Choroid plexus epithelial cell (primary cell): ENCODE measurements around the genes ZNF783, ZNF777 and ATP6V0E2.

GRCh38 chr7:144908820-144909330 lies 73.0 kb upstream of the TPK1 start:
- RRBS = no CpG with 5 or more reads among the region's 1 CpG

- RRBS = no CpG with 5 or more reads among the region's 10 CpGs
Observed at GRCh38 chr7:148260458-148261129, 330.0 kb upstream of the C7orf33 start.

DNA sequence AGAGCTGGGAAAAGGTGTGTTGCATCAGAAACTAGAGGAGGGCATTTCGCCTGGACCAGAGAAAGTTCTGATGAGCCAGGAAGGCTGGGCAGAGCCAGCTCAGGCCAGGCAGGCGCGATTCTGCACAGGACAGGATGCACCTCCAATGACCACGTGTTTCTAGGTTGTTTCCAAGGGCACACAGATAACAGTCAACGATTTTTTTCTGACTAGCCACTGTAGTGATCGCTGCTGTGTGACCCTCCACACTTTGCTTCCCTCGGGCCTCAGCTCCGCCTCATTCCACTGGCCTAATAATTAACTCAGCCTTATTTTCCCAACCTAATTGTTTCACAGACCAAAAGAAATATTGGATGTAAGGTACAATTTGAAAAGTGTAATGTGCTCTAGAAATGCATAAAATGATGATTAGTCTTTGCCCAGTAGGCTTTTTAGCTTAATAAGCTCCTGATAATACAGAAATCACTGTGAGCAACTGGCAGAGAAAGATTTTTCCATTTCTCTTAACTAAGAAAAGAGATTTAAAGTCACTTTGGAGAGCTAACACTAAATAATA lies 291.1 kb upstream of the C7orf33 start:
- RRBS = no CpG with 5 or more reads among the region's 8 CpGs

GRCh38 chr7:148447319-148447655 lies 143.3 kb upstream of the C7orf33 start:
- RRBS = no CpG with 5 or more reads among the region's 2 CpGs

DNA sequence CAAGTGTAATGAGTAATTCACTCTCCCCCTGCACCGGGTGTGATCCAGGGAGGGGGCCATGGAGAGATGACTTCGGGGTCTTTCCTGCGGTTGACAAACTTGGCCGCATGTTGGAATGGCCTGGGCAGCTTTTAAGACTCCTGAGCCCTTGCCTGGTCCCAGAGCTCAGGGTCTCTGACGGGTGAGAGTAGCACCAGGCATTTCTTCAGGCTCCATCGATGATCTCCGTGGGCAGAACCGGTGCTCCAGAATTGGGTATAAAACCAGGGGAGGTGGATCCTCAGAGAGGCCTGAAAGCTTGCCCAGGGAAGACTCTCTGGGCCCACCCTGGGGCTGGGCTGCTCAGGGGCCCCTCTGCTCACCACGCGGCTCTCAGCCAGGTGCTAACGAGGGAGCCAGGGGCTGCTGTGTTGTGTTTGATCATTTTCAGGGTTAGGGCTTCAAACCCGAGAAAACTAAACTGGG lies 912 bp downstream of the ZNF282 start:
- RRBS = no CpG with 5 or more reads among the region's 12 CpGs

DNA sequence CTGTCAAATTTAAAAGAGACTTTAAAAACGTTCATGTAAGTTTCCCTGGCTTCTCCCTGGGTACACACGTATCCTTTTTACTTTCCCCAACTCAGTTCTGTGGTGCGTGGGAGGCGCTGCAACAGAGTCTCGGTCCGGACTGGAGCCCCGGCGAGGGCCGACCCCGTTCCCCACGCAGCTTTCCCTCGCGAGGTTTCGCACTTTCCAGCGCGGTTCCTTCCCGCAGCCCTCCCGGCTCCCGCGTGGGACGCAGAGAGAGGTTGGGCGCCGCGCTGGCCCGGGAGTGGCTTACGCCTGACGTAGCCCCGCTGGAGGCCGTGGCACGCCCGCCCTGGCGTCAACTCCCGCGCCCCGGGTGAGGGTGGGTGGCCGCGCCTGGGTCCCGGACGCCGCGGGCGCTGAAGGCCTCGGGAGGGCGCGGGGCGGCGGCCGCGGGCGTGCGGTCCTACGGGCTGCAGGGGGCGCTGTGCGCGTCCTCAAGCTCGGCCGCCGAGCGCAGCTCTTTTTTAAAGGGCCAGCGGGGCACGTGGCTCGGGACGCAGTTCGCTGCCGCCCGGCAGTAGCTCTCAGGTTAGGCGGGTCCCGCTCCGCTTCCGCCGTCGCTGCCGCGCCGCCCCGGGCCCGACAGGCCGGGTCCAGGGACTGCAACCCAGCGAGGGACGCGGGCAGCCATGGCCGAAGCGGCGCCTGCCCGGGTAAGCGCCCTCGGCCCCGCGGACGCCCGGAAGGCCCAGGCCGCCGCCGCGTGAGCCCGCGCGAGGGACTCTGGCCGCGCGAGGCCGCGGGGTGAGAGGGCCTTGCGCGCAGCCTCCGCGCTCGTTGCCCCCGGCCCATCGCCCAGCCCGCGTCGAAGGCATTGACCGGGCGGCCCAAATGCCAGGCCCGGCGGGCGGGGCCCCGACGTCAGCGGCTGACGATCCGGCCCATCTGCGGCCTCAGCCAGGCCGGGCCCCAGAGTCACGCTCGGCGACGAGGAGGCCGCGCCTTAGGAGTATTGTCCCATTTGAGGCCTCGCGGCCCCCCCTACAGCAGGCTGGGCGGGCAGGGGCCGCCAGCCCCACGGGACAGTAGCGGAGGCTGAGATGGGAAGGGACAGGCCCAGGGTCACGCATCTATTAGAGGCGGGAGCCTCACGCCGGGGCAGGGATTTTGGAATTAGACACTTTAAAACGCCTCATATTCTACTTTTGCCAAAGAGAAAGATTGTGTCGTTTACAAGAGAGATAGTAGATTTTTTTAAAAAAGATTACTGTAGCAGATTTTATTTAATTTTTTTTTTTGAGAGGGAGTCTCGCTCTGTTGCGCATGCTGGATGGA lies at the start of gene ZNF783:
Gene ZNF783, plus strand, starts transcription at position 534 of the 1,317 bp plus-strand sequence.
- RRBS = 1% methylated on average over 66 of the region's 145 CpGs

DNA sequence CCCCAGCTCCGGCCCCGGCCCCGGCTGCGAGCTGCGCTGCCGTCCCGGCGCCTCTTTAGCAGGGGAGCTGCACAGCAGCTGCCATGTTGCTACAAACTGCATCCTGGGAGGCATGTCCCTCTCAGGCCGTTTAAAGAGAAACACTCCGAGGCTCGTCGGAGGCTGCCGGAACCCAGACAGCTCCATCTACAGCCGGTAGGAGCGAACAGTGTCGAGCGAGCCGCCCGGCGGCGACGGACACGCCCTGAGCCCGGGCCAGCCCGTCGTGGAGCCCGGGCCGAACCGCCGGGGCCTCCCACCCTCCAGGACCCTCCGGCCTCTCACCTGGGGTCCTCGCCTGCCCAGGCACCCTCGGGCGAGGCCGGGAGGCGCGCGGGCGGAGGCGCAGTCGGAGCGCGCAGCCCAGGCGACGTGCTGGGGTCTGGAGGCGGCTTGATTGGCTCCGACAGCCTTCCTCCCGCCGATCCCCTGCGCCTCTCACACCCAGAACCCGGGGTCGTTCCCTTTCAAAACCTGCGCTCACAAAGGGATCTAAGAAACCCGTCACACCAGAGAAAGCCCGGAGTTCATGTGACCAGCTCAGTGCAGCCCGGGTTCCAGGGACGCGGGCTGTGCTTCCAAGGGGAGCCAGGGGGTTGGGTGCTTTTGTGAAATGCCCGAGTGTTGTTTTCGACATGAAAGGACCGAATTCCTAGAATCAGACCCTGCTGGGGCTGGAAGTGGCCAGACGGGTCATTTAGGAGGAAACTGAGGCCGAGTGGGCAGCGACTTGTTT lies at the start of gene ZNF777:
Gene ZNF777, minus strand, starts transcription at position 572 of the 775 bp plus-strand sequence.
- RRBS = under 1% methylated on average over 22 of the region's 64 CpGs

- RRBS = no CpG with 5 or more reads among the region's 11 CpGs
Observed at GRCh38 chr7:149495783-149496592, 1.6 kb downstream of the ZNF746 start.

- RRBS = no CpG with 5 or more reads among the region's 6 CpGs
Observed at GRCh38 chr7:149543811-149544697, 46.4 kb upstream of the ZNF746 start.

- RRBS = no CpG with 5 or more reads among the region's 14 CpGs
Observed at GRCh38 chr7:149600556-149601124, 103.0 kb upstream of the ZNF746 start.

DNA sequence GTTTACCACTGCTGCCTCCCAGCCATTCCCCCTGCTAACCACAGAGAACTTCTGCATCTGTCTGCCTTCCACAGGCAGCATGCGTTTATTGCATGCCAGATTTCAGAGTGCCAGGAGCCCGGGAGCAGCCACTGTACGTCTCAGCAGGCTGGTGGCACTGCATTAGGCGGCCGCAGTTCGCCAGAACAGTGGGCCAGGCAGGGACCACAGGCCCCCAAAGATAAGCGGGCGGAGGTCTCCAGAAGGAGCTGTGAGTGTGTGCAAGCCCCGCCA lies 26.9 kb downstream of the KRBA1 start:
- RRBS = no CpG with 5 or more reads among the region's 9 CpGs

DNA sequence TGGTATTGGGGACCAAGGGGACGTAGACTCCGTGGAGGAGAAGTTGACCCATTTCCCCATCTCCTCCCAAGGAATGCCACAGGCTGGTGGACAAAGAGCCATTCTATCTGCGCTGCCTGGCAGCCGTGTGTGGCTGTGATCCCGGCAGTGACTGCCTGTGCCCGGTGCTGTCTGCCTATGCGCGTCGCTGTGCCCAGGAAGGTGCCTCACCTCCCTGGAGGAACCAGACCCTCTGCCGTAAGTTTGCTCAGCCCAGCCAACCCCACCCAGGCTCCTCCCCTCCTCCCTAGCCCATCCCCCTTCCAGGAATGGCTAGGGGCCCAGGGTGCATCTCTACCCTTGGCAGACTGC lies 10.0 kb upstream of the ZNF467 start:
- RRBS = no CpG with 5 or more reads among the region's 10 CpGs

GRCh38 chr7:149791427-149791673 lies 18.0 kb upstream of the ZNF467 start:
- RRBS = no CpG with 5 or more reads among the region's 6 CpGs

DNA sequence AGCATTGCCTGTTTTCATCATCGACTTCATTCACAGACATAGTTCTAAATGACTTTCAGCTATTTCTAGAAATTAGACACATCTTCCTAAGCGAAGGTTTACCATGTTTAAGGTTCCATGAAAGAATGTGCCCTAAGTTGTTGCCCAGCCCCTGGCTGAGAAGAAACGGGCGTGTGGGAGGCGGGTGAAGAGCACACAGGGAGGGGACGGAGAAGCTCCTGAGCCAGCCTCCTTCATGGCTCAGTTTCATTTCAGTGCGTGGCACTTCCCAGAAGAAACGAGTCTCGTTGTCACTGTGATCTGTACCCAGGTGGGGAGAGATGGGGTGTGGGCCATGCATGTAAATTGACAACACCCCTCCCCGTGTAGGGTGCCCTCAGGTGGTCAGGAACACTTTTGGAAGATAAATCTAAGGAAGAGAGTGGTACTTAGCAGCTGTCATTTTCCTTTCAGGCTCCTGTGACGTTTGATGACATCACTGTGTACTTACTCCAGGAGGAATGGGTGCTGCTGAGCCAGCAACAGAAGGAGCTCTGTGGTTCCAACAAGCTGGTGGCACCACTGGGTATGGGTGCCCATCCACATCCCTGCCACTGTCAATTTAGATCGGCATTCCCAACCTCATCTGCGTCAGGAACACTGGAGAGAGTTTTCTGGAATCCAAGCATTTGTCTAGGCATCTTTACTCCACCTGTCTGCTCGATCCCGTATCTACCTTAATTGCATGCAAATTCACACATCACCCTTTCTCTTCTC lies 6.2 kb downstream of the ZNF862 start:
- RRBS = no CpG with 5 or more reads among the region's 15 CpGs

GRCh38 chr7:149861457-149862122 lies 12.2 kb upstream of the ATP6V0E2 start:
- RRBS = no CpG with 5 or more reads among the region's 32 CpGs

DNA sequence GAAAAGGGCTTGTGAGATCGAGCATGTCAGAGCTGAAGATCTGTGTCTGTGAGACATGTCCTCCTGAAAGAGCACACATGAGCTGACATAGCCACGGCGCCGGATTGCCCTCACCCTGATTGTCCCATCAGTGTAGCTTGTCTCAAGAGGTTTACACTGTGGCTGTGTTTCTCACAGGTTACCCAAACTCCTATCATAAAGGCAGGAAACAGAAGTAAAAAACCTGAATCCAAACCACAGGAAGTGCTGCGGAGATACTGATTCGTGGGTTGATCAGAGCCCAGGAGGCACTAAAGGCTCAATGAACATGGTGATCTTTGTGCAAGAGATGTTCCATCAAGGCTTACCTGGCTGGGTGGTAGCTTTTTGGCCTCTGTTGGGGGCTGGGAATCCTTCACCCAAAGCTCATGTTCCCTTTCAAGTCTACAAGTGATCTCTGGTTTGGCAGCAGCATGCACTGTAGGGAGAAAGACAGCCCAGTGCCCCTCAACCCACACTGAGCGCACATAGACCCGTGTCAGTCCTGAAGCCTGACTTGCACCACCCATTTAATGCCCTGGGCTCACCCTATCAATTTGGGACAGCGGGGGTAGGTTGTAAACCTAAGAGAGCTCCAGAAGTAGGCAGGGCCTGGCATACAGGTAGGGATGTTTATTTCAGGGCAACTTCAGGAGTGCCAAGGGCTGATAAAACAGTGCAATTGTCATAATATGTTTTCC lies 3.7 kb upstream of the ATP6V0E2 start:
- RRBS = no CpG with 5 or more reads among the region's 9 CpGs

DNA sequence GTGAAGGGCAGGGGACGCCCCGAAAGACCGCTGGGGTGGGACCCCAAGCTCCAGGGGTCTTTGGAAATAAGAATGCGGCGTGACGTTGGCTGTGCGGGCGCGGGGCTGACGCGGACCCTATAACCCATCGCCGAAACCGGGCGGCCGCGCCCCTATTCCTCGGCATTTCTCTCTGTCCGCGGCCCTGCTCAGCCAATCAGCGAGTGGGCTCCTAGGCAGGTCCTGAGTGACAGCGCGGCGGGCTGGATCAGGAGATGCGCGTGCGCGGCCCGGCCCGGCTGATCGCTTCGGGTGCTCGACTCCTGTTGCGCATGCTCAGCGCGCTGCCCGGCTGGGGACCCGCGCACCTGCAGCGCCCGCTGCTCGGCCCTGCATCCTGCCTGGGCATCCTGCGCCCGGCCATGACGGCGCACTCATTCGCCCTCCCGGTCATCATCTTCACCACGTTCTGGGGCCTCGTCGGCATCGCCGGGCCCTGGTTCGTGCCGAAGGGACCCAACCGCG lies at the start of gene ATP6V0E2:
Gene ATP6V0E2, plus strand, starts transcription at position 305 of the 504 bp plus-strand sequence.
- RRBS = 1% methylated on average over 20 of the region's 57 CpGs

DNA sequence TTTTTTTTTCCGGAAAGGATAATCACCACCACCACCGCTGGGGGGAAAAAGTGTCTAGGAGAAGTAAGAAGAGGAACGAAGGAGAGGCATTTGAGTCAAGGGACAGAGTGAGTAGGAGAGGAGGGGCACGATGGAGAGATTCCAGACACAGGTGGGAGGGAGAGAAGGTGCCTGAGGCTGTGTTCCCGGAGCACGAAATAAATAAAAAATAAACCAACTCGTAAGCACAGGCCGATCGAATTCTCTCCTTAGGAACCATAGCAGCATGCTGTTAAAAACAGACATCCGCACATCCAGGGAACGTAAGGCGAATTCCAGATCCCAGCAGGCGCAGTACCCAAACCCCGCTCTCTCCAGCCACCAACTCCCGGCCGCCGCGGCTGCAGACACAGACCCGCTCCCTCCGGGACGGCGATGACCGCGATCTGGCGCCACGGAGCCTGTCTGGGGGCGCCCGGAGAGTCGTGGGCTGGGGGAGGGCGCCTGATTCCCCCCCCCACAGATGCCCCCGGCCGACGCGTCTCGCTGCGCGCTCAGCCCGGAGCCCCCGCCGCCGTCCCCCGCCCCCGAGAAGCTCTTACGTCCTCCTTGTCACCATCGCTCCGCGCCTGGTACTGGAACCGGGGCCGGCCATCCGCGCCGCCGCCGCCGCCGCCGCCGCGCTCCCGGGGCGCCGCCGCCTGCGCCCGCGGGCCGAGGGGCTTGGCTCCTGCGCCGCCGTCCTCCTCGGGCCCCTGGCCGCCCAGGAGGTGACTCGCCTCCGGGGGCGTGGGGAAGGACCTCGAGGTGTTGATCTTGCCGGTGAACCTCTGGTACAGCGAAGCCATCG lies 173.5 kb downstream of the ATP6V0E2 start:
- RRBS = 4% methylated on average over 23 of the region's 79 CpGs

DNA sequence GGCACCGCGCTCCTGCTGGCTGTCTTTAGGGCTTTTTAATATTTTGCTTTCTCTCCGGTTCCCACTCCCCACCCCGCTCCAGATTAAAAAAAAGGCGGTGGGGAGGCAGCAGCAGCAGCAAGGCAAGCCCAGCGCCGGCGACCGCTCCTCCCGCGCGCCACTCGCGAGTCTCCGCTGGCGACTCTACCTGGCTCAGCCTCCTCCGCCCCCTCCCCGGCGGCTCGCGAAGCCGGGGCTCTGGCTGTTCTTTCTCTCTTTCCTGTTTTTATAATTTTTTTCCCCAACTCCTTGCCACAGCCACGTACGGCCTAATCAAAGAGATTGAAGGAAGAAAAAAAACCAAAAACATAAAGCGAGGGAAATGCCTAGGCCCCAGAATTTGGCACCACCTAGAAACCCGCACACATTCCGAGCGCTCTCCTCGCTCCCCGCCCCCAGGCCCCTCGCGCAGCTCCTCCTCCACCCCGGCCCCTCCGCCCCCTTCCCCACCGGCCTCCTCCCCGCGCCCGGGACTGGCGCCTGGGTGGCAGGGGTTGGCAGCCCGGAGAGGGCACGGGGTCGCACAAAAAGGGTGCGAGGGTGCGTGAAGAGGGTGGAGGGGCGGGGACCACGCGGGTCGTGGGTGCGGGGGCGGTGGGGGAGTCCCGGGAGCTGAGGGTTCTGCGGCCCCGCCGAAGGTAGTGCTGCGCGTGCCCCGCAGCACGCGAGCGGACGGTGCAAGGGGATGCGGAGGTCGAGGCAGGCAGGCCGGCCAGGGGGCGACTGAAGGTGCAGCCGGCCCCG lies 174.3 kb downstream of the ATP6V0E2 start:
- RRBS = 2% methylated on average over 8 of the region's 67 CpGs

DNA sequence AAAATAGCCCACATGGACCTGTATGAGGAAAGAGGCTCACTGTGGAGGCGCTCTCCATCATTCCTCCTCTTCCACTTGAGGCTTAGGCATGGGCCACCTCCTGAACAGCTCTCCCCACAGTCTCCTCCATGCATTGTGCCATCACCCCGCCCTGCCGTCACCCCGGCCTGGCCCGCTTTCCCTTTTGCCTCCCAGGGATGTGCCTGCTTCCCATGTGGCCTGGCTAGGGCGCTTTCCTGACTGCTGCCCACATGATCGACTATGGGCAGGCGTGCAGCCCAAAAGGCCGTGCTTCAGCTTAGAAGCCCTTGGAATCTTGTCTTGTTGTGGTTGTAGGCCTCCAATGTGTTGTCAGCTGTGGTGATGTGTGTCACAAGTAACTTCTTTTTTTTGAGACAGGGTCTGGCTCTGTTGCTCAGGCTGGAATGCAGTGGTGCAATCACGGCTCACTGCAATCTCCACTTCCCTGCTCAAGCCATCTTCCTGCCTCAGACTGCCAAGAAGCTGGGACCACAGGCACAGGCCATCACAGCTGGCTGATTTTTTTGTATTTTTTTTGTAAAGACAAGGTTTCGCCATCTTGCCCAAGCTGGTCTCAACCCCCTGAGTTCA lies 1.9 kb upstream of the ACTR3C start:
- RRBS = no CpG with 5 or more reads among the region's 11 CpGs